SUDHL5 (cell line): Measurements from ENCODE around the gene CCDC74B.

- PRO-cap: no peak
Observed at GRCh38 chr2:127674696-127675365, 499 bp downstream of the LIMS2 start.

DNA sequence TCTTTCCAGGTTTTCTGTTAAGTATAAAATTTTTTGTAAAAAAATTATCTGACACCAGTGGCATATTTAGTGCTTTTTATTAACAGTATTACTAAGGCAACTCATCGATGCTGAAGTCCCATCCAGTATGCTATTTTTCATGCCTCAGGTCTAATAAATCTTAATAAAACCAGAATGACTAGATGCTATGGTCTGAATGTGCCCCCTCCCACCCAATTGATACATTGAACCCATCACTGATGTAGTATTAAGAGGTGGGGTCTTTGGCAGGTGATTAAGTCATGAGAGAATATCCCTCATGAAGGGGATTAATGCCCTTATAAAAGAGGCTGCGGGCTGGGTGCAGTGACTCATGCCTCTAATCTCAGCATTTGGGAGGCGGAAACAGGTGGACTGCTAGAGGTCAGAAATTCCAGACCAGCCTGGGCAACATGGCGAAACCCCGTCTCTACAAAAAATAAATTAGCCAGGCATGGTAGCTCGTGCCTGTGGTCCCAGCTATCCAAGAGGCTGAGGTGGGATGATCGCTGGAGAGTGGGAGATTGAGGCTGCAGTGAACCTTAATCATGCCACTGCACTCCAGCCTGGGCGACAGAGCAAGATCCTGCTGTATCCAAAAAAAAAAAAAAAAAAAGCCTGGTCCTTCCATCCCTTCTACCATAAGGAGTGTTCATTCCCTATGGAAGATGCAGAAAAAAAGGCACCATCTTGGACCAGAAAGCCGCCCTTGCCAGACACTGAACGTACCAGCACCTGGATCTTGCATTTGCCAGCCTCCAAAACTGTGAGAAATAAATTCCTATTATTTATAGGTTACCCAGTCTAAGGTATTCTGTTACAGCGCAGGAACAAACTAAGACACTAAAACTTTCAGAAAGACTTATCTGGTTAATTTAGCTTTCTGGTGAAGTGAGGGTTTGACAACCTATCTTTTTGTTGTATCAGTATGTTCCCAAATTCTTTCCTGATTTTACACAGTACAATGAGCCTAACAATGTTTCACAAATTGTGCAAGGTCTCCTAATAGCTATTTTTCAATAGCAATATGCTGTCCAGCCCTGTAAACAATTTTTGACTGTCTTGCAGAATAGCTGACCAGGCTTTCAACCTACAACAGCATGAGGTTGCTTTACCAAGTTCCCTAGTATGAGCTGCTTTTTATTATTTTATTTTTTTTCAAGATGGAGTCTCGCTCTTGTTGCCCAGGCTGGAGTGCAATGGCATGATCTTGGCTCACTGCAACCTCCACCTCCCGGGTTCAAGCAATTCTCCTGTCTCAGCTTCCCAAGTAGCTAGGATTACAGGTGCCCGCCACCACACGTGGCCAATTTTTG, 14.0 kb downstream of the POLR2D start:
- PRO-cap: no peak

DNA sequence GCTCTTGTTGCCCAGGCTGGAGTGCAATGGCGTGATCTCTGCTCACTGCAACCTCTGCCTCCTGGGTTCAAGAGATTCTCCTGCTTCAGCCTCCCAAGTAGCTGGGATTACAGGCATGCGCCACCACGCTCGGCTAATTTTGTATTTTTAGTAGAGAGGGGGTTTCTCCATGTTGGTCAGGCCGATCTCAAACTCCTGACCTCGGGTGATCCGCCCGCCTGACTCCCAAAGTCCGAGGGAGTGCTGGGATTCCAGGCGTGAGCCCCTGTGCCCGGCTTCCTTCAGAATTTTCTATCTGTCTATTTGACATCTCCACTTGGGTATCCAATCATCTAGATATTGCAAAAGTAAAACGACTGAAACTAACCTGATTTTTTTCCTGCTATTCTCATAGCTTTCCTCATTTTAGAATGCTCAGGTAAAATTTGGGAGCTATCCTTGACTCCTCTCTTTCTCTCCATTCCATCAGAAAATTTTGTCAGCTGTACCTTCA, 54.5 kb downstream of the SAP130 start:
- PRO-cap: no peak

DNA sequence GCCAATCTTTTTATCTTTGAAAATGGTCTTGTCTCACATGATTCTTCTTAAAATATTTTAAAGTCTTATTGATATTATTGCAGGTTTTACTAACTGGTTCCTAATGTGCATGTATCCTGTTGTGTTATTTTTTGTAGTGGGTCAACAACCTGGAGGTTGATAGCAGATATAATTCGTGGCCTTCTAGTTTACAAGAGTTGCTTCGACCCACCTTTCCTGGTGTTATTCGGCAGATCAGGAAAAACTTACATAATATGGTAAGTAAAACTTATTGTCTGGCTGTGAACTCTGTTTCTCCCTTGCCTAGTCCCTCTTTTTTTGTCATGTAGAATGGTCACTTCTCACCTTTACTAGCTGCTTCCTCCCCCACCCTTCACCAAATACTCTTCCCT, 42.0 kb downstream of the UGGT1 start:
- PRO-cap: no peak

- PRO-cap: no peak
Observed at GRCh38 chr2:128146797-128146996, 55.7 kb downstream of the UGGT1 start.

GRCh38 chr2:128282473-128282968, 36.1 kb downstream of the HS6ST1 start:
- PRO-cap: no peak

- PRO-cap: no peak
Observed at GRCh38 chr2:128291397-128291849, 27.2 kb downstream of the HS6ST1 start.

DNA sequence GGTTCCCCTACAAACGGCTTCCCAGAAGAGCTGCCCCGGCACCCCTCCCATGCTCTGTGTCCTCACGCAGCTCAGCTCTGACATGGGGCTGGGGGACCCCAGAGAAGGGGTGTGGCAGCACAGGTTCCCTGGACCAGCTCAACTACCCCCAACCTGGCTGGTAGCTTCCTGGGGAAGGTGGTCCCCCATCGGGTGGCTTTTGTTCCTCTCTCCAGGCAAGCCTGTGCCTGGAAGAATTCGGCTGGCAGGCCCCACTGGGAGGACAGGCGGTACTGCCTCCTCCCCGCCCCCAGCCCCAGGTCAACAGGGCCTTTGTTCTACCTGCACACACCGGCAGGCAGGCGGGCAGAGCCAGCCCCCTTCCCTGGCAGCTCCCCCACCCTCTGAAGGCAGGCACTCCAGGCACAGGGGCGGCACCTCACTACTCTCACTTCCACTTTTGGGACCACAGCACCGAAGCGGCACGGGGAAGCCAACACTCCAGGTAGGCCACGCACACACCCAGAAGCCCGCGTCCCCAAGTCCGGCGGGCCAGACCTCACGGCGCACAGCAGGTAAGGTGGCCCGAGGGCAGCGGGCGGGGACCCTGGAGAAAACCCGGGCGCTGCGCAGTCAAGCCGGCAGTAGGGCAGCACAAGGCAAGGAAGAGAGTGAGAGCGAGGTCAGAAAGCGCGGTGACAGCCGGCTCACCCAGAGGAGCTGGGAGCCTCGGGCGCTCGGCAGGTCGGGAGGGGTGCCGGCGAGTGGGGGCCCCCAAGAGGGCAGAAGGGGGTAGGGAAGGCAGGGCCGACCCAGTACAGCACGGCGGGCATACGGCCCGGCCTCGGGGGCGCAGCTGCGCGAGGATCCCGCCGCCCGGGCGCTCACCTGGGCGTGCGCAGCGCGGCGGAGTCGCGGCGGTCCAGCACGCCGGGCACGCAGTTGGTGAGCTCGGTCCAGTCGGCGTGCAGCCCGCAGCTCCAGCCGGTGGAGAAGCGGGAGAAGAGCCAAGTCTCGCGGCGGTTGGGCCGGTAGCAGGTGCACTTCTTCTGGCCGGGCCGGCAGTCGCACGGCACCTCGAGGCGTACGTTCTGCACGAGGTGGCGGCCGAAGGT, 1.2 kb downstream of the HS6ST1 start:
- PRO-cap: unidirectional peak, plus-strand start at position 620 of the sequence

- PRO-cap: no peak
Observed at GRCh38 chr2:128446362-128446791, 127.7 kb upstream of the HS6ST1 start.

- PRO-cap: no peak
Observed at GRCh38 chr2:128549226-128549425, 230.5 kb upstream of the HS6ST1 start.

GRCh38 chr2:128986711-128987400, 668.2 kb upstream of the HS6ST1 start:
- PRO-cap: no peak

DNA sequence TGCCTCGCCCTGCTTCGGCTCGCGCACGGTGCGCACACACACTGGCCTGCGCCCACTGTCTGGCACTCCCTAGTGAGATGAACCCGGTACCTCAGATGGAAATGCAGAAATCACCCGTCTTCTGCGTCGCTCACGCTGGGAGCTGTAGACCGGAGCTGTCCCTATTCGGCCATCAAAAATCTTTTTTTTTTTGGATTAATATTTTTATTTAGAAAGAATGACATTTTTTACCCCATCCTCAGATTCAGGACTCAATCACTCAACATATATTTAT, 292.7 kb upstream of the RAB6C start:
- PRO-cap: no peak

DNA sequence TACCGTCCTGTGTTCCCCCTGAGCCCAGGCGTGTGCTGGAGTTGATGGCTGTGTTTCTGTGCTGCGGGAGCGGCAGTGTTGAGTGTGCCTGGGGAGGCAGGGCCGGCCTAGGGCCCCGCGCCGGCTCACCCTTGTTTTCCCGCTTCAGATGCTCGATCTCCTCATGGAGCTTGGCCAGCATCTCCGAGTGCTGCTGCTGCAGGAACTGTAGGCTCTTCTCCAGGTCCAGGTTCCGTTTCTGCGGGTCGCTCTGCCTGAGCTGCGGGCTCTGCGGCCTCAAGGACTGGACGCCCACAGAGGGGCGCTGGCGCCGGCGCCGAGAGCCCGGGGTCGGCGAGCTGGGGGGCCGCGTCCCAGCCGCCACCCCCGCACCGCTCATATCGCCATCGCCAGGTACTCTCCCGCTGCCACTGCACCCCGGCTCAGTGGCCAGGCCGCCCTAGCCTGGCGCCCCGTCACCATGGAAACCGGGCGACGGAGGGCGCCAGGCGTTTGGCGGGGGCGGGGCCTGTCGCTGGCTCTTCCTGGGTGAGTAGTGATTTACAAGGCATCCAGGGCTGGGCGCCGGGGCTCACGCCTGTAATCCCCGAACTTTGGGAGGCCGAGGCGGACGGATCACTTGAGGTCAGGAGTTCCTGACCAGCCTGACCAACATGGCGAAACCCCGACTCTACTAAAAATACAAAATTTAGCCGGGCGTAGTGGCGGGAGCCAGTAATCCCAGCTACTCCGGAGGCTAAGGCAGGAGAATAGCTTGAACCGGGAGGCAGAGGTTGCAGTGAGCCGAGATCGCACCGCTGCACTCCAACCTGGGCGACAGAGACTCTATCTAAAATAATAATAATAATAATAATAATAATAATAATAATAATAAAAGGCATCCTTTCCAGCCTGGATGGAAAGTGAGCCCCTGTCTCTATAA, at the start of gene CCDC74B:
Gene CCDC74B, minus strand, starts transcription at position 495 of the 922 bp plus-strand sequence.
- PRO-cap: unidirectional peak, plus-strand start at position 550 of the sequence

DNA sequence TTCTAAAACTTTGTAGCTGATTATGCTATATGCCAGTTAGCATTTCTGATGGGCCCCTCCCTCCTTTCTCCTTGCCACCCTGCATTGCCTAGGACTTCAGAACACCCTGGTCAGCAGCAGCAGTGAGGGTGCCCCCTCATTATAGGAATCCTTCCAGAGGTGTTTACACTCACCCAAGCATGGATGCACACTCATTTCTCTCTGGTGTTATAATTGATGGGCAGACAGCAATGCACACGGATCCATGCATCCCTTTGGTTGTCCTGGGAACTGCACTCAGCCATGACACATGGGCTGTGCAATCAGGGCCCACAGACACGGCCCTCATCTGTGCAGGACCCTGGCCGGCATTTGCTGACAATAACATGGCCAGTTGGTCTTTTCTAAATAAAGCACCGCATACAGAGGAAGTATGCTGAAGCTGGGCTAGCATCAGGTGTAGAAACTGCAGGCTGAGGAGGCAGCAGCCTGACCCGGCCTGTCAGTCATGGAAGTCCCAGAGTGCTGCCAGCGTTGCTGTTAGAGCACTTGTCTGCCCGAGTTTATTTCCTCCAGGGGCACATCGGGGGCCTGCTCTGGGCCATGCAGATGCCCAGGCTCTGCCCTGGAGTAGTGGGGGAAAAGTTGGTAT, 4.3 kb upstream of the PTPN18 start:
- PRO-cap: bidirectional peak, plus-strand start at position 484 of the sequence, minus-strand start at position 362 of the sequence

- PRO-cap: no peak
Observed at GRCh38 chr2:130352098-130352590, 3.7 kb upstream of the PTPN18 start.

GRCh38 chr2:130373080-130374290, 17.6 kb downstream of the PTPN18 start:
- PRO-cap: no peak

DNA sequence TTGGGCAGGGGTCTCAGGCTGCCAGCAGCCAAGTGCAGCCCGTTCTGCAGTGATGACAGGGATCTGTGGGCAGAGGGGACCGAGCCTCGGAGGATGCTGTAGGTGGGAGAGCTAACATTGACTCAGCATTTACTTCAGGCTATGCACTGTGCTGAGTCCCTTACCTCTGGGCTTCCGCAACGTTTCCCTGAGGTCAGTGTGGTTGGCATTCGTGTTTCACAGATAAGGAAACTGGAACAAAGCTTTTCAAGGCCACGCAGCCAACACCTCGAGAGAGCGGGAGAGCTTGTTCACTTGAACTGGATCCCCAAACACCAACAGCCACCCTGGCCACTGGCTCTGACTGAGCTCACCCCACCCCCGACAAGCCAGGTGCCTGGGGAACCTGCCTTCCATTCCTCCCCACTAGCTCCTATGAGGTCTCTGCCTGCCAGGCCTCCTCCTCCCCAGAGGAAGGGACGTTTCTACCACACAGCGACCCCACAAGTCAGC, 796 bp upstream of the GPR148 start:
- PRO-cap: no peak

DNA sequence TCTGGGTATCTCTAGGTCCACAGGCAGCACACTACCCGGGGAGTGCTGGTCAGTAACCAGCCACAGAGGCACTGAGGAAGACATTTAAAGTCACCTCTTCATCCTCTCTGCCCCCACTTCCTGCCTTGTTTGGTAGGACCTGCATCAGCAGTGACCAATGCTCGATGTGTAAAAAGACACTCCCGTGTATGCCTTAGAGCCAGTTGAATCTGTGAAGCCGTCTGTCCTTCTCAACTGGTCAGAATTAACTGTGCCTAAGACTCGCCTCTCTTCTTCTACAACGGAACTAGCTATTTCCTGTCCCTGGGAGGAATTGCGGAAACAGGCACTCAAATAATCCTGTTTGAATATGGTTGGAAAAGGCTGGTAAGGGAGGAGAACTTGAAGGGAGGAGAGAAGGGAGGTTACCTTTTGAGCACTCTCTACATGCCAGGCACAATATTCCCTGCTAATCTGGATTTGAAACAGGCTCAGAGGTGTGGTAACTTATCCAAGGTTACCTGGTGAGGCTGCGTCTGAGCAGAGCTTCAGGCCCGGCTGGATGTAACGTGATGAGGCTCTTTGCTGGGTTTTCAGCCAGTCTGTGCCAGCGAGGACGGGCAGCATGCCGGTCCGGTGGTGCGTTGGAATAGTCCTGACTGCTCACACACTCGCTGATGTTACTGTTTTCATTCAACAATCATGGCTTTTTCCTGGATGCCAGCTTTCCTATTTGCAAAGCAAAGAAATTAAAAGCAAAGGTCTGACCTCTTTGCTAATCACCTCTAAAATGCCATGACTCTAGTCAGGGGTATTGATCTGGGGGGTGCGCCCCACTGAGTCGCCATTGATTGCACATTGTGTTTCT, 127.0 kb downstream of the FAM168B start:
- PRO-cap: no peak

GRCh38 chr2:131049265-131049769, 43.9 kb downstream of the FAM168B start:
- PRO-cap: no peak

- PRO-cap: no peak
Observed at GRCh38 chr2:131424743-131425706, 50.9 kb upstream of the TUBA3D start.